AG08470 (cell line): ENCODE data around the gene PLCH2.

GRCh38 chr1:2025498-2026198, 6.5 kb downstream of the GABRD start:
- RRBS: 43% methylated on average over 18 of the region's 42 CpGs

DNA sequence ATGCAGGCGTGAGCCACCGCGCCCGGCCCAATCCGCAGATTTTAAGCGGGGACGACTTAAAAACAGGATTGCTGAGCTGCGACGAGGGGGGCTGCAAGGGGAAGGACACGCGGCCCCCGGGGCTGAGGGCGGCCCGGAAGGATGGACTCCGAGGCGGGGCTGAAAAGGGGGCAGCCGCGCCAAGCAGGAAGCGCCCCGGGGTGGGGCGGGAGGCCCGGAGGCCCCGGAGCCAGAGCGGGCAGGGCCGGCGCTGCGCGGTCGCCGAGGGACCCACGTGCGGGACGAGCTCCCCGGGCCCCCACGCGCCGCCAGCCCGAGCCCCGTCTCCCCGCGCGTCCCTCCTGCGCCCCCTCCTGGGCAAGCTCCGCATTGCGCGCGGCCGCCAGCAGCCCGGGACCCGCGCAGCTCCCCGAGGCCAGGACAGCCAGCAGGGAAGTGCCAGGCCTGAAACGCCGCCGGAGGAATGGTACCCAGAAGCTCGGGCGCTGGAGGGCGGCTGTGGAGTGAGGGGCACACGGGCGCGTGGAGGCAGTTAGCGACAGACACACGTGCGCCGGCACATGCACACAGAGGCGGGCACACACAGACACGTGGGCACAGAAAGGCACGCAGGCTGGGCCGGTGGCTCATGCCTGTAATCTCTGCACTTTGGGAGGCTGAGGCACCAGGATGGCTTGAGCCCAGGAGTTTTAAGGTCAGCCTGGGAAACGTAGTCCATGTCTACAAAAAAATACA, 5.4 kb upstream of the PRKCZ start:
- RRBS: 3% methylated on average over 50 of the region's 70 CpGs

- RRBS: no CpG with 5 or more reads among the region's 21 CpGs
These were observed 60.0 kb downstream of the FAAP20 start for GRCh38 chr1:2134623-2134993.

GRCh38 chr1:2192202-2192818, 2.3 kb downstream of the FAAP20 start:
- RRBS: no CpG with 5 or more reads among the region's 16 CpGs

DNA sequence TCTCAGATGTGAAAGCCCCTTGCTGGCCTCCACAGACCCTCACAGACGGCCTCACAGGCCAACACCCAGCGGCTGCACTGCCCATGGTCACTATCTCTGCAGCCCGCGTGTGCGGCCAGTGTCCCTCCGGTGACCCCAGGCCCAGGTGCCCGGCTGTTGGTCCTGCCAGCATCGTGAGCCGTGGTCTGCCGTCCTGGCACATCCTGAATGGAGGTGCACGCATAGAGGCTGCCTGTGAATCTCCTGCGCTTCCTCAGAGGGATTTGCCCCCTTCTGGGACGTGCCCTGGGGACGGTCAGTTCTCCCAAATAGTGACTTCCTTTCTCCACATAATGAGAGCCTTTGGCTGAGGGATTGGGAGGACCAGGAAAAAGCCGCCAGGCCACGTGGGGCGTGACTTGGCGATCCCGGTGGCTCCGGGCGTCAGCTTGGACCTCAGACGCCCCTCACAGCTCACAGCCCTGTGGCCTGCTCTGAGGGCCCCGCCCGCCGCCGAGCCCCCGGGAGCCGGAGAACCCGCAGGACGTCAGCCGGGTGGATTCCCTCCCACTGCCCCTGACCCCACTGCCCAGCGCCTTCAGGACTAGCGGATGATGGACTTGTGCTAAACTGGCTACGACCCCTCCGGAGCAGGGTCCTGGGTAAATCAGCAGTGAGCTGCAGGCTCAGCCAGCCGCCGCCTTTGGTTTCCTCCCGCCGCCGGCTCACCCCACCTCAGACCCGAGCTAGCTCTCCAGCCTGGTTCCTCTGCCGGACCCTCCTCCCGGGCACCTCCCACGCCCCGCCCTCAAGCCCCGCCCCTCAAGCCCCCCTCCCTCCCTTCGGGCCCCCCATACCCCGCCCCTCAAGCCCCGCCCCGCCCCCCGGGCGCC, 9.8 kb upstream of the FAAP20 start:
- RRBS: 3% methylated on average over 20 of the region's 52 CpGs

DNA sequence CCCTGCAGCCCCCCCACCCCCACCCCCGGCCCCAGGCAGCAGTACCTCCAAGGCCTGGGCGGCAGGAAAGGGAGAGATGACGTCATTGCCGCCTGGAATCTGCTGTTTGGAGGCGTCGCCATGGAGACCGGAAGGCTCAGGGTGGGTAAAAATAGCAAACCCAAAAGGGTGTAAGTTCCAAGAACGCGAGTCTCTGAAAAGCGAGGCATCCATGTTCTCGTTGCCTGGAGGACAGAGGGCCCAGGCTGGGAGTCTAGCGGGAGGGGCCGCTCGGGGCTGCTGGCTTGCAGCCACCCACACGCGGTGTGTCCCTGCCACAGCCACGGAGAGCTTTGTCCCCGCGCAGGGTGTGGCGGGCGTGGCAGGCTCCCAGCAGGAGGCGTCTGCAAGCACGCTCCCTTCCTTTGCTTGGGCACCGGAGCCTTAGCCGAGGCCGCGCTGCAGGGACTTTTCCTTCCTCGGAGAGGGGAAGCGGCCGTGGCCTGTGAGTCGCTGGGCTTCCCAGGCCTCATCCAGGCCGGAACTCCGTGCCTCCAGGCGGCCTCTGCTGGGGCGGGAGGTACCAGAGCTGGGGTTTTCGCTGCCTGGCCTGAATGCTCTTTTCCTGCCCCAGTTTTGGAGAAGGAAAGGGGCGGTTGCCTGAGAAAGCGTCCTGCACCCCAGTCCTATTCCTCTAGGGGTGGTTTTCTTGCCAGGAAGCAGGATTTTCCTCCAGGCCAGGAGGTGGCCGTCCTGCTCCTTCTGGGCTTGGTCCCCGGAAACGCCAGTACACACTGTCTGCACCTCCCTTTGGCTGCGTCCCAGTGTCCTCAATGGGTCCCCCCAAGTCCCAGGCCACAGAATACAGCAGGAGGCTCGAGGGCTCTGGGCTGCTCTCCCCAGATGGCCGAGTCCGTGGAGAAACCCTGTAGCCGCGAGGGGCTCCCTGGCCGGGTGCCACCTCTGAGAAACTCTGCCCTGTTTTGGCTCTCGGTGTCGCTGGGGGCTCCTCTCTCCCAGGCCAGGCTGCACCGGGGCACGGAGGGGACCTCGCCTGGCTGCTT, 15.3 kb upstream of the SKI start:
- RRBS: 7% methylated on average over 10 of the region's 53 CpGs

GRCh38 chr1:2230017-2230799, 2.1 kb downstream of the SKI start:
- RRBS: 4% methylated on average over 2 of the region's 27 CpGs

DNA sequence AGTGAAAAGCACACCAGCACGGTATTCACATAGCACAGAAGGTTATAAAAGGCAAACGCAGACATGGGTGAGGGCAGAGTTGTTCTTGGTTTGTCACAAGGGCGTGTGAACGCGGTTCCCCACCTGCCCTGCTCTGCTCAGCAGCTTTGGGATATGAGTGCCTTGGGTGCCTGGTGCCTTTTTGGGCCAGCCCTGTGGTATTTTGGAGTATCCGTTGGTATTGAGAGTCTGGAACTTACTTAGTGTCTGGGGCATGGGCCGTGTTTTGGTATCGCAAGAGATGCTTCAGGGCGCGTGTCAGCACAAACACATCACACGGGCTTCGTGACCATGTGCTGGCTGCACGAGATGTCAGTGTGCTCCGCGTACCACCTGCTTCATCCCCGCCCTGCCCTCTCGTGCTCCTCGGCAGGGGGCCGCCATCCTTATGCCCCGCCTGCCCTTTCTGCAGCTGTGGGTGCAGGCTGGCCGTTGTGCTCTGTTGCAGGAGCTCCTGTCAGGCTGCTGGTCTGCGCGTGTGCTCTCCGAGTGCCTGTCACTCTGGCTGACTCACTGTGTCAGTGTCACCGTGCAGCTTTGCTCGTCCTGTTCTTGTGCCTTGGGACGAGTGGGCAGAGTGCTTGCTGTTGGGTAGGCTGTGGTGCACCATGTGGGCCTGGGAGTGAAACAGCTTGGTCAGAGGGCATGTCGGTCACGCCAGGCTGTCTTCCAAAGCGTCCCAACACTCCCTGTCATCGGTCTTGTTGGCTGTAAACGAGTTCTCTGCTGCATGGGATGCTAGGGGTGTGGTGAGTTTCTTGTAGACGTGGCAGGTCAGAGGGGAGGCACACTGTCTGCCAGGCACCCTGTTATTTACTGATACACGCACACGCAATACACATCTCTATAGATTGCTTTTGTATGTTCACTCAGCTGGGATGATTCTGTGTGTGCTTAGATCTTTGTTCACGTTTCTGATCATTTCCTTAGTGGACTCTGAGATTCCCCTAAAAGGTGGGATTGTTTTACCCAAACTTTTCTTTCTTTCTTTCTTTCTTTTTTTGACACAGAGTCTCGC, 15.2 kb downstream of the SKI start:
- RRBS: no CpG with 5 or more reads among the region's 37 CpGs

DNA sequence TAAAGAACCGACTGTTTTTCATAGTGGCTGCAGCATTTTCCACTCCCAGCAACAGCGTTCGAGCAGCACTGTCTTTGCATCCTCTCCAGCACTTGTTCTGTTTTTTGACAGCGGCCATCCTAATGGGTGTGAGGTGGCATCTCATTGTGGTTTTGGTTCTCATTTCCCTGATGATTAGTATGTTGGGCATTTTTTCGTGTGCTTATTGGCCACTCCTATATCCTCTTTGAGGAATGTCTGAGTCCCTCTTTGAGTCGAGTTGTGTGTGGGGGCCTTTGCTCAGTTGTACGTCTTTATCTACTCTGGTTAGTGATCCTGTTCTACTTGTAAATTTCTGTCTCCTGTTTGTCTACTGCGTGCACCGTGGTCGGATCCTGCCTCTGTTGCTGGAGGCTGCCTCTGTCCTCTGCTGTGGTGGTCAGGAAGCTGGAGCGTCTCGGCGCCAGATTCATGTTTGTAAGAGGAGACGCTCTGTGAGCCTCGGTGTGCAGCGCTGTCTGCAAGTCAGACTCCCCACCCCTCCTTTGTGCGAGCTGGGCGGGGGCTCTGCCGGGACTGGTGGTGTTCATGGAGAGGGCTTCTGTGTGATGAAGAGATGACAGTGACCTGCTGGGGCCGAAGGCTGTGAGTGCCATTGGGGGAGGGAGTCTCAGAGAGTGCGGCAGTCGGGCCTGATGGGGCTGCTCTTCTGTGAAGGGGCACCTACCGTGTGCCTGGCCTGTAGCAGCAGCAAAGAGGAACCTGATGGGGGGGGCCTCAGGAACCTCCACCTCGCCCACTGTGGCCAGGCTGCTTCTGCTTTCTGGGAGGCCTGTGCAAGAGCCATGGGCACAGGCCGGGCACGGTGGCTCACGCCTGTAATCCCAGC, 18.2 kb downstream of the SKI start:
- RRBS: no CpG with 5 or more reads among the region's 27 CpGs

DNA sequence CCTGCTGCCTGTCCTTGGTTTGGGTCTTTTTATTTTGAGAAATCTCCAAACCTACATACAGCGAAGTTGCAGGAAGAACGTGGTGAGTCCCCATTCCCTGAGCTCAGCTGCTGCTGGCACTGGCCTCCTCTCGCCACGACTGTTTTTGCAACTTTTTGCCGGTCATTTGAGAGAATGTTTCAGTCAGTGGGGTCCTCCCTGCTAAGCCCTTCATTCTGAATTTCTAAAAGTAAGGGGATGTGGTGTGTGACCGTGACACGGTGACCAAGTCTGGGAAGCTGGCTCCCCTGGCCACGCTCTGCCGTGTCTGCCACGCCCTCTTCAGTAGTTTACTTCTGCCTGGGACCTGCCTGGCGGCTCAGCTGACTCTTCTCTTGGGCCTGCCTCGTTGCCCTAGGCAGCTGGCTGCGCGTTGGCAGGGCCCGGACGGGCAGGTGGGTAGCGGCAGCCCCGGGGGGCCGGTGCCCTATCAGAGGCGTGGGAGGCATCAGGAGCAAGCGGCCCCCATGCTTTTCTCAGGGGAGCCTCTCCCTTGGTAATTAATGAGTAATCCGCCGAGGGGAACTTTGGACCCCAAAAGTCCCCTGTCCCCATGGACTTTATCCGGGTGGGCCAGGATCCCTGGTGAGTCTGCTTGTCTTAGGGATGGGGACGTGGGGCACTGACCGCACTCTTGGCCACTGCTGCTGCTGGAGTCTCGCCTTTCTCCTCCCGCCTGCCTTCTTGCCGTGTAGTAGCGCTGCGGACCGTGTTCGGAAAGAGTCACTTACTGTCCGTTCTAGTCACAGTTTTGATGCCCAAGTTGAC, 22.5 kb downstream of the SKI start:
- RRBS: no CpG with 5 or more reads among the region's 34 CpGs

GRCh38 chr1:2273228-2274112, 45.4 kb downstream of the SKI start:
- RRBS: 70% methylated on average over 9 of the region's 36 CpGs

- RRBS: no CpG with 5 or more reads among the region's 29 CpGs
These were observed 50.9 kb downstream of the SKI start for GRCh38 chr1:2278778-2279700.

GRCh38 chr1:2307568-2308028, 79.5 kb downstream of the SKI start:
- RRBS: 100% methylated on average over 1 of the region's 18 CpGs

DNA sequence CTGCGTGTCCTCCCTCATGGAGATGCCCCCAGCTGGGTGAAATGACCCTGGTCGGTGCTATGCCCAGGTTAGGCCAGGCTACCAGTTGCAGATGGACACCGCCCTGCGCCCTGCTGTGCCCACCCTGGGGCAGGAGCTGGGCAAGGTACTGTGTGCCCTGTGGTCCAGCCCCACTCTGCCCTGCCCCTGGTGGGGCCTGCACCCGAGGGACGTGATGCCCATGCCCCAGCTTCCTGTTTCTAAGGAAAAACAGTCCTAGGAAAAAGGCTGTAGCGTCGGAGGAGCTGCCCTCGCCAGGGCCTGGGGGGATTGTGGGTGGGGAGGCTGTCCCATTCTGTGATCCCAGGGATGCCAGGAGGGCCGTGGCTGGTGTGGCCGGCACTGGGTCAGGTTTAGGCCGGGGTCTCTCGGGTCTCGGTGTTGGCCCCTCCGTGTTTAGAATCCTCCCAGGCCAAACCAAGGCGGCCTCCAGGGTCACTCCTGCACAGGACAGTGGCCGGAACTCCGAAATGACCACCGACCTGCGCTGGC, 77.5 kb downstream of the MORN1 start:
- RRBS: 33% methylated on average over 5 of the region's 20 CpGs

- RRBS: no CpG with 5 or more reads among the region's 8 CpGs
These were observed 7.5 kb downstream of the RER1 start for GRCh38 chr1:2399090-2399675.

DNA sequence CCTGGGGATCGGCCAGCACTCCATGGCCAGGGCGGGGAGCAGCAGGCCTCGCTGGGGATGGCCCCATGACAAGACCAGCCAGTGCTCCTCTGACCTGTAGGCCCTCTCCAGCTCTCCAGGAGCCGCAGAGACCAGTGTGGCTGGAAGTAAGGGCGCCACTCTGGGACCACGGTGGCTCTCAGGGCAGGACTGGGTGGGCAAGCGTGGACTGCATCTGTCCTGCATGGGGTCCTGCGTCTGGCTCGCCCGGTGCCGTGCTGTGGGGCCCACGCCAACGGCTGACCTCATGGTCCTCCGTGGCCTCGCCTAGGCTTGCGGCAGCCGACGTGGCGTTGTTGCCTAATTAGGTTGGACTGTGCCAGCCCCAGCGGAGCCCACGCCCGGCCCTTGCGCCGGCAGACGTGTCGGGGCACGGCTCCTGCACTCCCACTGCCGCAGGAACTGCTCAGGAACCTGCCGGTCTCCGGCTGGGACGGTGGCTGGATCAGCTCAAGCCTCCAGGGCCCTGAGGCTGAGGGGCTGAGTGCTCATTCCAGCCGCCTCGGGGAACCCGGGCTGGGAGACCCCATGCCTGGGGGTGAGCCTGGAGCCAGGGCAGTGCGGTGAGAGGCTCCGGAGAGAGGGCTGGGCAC, 16.0 kb upstream of the PEX10 start:
- RRBS: 70% methylated on average over 13 of the region's 36 CpGs

DNA sequence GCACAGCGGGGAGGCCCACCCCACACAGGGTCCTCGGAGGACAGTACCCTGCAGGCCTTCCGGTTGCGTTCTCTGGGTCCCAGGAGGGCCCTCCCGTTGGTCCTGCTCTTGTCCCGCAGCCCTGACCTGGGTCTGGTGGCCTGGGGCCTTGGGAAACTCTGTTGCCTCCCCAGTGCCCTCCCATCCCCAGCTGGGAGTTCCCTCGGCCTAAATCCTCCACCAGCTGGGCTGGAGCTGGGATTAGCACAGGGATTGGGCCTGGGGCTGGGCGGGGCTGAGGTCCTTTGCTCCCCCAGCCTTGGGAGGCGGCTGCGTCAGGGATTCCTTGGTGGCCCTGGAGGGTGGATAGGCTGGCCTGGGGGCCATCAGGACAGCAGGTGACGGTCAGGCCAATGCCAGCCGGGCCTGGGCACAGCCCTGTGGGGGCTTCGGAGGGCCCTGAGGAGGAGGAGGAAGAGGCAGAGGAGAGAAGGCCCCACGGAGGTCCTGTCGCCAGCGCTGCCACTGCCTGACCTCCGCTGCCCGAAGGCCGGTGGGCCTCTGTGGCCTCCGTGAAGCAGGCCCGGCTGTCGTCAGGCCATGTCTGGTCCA, at the start of gene PLCH2:
PLCH2 (plus strand) TSS at position 280 of the 591 bp plus-strand sequence.
- RRBS: 59% methylated on average over 2 of the region's 22 CpGs

- RRBS: 31% methylated on average over 17 of the region's 59 CpGs
These were observed 22.5 kb downstream of the PANK4 start for GRCh38 chr1:2503598-2504523.

DNA sequence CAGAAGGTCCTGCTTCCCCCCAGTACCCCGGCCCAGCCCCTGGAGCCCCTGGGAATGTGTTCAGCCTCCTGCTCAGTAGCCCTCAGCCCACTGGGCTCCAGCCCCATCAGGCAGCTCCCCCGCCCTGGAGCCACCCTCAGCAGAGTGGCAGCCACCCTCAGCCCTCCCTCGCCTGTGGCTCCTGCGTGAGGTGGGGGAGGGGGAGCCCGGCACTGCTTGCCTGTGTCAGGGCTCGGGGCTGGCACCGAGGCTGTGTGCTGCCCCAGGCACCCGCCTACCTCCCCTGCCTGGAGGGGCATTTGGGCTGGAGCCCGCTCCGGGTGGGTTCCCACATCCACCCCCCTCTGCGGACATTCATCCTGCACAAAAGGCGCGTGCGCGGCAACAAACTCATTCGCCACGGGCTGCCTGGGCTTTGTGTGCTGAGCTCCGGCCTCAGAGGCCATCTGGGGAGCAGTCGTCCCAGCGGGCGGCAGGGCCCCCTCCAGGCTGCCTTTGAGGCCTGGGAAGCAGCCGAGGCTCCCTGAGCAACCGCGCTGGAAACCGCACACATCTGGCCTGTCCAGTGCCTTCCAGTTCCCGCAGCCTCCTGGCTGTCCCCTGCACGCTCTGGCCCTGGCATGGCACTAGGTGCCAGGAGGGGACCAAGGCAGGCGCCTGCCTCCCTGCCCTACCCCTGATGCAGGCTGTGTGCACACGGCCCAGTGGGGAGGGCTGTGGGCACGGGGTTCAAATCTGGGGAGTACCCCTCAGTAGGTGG, 12.5 kb upstream of the TNFRSF14 start:
- RRBS: 5% methylated on average over 7 of the region's 30 CpGs

DNA sequence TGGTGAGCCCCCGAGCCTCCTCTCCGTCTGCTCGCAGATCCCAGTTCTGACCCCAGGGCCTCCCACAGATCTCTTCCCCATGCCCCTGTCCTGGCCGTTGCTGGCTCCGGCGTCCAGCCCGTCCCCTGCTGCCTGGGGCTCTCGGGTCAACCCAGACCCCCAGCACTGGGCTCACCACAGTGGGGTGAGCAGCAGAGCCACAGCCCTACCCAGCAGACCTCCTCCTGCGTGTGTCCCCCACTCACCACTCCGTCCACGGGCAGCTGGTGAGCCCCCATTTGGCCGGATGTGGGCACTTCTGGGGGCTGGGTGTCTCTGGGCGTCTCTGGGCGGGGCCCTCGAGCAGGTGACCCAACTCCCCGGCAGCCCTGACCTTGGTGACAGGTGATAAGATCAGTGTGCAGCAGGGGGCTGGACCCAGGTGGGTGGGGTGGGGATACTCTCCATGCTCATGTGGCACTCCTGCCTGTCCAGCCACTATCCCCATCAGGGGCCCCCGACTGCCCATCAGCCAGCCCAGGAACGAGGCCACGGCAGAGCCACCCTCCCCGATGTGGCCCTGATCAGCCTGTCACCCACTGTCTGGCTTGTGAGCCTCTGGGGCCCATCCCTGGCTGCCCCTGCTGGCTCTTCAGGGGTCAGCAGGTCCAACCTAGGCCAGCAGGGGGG, 695 bp downstream of the TNFRSF14 start:
- RRBS: 15% methylated on average over 4 of the region's 20 CpGs